Neural crest cell (in vitro differentiated cells): ENCODE measurements around a stretch of chr7.

- PRO-cap: no peak
Observed at GRCh38 chr7:158015599-158016281, 571.9 kb downstream of the PTPRN2 start.

- PRO-cap: no peak
Observed at GRCh38 chr7:158093334-158093669, 494.3 kb downstream of the PTPRN2 start.

GRCh38 chr7:158348533-158348732 lies 239.2 kb downstream of the PTPRN2 start:
- PRO-cap: no peak

DNA sequence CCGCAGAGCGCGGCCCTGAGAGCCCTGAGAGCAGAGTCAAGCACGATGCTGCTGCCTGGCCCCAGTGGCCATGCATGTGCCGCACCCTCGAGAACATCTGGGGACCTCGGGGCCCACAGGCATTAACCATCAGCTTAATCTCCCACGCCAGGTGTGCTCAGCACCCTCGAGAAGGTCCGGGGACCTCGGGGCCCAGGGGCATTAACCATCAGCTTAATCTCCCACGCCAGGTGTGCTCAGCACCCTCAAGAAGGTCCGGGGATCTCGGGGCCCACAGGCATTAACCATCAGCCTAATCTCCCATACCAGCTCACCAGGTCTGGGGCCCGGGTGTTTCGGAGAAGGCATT lies 163.0 kb downstream of the PTPRN2 start:
- PRO-cap: no peak

DNA sequence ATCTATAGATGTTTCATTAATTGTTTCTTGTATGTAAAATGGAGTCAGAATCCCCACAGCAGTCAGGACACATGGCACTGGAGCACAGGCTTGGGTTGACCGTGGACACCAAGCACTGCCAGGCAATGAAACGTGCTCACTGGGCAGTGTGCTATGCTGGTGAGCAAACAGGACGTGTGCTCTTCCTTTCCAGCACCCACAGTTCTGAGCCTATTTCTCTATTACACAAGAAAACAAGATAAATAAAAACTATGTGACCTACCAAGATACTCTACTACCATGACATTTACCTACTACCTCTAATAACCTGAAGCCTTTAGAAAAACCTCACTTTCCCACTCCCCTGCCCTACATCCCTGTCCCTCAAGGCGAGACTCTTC lies 44.2 kb upstream of the PTPRN2 start:
- PRO-cap: no peak

DNA sequence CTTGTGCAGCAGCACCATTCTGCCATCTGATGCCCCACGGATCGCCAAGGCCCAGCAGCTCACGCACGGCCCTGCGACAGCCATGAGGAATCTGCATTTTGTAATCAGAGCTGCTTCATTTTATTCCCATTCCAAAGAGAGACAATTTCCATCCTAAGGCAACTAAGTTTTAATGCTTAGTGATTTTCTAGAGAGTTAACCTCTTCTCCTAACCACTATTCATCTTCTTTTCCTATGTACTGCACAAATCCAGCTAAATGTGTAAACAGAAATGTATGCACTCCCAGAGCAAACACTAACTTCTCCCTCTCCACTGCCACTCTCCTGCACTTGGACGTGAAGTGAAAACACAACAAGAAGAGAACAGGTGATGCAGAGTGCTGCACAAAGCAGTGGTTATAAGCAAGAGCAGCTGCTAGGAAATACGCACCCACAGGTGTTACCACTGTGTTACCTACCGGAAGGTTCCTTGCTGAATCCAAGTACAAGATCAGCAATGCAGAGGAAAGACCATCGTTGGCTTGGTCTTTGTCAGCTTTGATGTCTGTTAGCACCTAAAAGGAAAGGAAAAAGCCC lies 54.5 kb upstream of the NCAPG2 start:
- PRO-cap: no peak

DNA sequence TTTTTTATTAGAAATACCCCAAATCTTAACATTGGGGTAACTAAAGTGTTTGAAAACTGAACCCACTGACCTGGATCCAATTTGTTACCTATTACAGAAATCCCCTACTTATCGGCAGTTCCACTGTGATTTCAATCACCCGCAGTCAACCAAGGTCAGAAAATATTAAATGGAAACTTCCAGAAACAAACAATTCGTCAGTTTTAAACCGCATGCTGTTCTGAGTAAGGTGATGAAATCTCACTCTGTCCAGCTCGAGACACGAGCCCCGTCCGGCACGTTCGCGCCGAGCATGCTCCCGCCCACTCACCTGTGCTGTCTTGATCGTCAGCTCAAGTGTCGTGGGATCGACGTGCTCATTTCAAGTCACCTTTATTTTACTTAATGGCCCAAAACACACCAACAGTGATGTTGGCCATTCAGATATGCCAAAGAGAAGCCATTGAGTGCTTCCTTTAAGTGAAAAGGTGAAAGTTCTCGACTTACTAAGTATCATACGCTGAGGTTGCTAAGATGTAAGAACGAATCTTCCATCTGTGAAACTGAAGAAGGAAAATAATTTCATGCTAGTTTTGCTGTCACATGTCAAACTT lies 21.2 kb downstream of the ESYT2 start:
- PRO-cap: no peak

GRCh38 chr7:158818180-158819319 lies 10.8 kb downstream of the ESYT2 start:
- PRO-cap: no peak

GRCh38 chr7:158876422-158876904 lies 20.1 kb downstream of the DYNC2I1 start:
- PRO-cap: no peak

DNA sequence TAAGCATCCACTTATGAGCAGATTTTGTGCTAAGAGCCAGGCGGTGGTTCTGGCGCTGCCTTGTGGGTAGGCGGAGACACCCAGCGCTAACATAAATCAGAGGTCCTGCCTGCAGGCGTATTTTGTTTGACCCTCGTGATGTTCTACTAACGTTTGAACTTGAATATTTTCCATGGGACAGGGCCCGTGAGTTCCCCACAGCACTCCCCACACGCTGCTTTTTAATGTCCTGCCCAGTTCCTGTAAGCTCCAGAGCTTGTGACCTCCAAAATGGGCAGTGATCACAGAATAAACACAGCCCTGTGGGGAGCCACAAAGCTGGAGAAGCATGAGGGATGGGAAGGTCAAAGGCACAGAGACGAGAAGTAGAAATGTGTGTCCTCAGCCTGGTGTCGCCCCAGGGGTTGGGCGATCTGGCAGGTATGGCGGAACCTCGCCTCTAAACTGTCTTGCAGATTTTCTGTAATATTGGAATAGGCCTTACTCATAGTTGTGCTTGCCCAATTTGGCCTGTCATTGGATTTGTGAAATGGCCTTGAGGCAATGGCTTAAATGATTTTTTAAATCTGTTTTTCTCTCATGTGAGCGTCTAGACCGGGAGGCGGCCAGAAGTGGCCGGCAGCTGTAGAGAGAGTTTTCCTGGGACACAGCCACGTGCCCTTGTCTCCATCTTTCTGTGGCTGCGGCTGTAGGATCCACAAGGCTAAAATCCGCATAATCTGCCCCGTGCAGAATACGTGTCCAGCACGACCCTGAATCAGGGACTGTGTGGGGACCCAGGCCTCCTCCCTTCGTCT lies 99.4 kb downstream of the DYNC2I1 start:
- PRO-cap: no peak

DNA sequence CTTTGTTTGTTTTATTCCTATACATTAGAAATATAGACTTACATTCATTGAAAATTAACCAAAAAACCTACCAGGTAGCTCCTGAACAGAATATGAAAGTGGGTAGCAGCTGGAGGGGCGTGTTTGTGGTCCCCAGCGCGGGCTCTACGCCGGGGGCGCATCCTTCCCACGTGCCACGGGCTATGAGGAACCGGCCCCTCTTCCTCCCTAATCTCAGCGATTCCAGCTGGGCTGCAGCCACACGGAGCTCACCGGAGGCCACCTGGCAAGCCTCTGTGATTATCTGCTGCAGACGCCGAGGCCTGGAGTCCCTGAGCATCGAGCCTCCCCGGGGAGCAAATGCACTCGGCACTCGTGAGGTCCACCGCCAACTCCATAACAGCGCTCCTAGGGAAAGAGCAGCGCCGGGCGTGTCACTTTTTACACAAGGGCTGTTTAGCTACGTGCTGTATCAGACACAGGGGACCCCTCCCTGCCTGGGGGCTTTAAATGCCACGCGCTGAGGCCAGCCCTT lies 101.1 kb downstream of the DYNC2I1 start:
- PRO-cap: no peak

DNA sequence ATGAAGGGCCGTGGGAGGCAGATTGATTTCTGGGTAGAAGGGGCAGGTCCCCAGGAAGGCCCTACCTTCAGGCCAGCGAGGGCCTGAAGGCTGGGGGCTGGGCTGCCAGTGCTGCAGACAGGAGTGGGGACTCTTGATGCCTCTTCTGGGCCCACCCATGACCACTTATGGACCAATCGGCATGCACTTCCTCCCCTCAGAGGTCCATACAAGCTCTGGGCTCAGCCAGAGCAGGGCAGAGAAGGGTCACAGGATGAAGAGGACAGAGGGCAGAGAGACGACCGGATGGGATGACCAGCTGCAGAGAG lies 120.1 kb downstream of the DYNC2I1 start:
- PRO-cap: unidirectional peak, plus-strand start at position 238 of the sequence

DNA sequence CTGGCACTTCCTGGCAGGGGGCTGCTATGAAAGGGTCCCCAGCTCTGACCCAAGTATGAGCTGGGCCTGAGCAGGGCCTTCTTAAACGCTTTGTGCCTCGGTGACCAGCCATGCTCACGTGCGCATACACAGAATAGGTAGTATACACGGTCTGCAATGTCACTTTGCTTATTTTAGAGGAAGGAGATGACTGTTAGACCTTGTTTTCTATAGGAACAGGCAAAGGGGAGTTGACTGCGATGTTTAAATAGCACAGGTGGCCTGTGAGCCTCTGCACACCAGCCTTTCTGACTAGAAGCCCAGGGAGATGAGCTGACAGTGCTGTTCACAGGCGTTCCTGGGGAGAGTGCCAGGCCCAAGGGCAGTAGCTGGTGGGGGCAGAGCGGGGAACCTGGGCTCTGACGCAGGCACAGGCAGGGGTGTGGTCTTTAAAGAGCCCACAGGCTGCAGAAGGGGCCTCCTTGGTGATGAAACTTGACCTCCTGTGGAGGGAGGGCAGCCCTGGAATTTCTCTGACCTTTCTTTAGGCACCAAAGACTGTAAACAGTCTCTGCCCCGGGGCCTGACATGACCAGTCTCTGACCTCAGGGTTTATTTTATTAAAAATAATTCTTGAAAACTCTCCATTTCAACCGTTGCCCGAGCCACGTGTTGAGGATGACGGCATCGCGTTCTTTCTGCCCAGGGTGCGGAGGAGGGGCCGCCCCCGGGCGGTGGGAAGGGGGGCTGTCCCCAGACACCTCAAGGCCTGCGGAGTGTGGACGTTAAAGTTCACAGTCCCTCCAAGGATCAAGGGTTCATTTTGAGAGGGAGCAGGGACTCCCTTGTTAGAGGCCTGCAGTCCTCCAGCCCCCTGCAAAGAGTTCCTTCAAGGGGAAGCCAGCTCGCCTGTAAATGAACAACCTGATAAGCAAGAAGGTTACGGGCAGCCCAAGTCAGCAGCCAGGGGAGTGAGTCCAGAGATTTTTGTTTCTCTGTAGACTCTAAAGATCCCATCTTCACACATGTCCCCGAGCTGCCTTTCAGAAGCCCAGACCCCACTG lies 129.2 kb downstream of the VIPR2 start:
- PRO-cap: no peak

- PRO-cap: no peak
Observed at GRCh38 chr7:159062462-159062939, 82.2 kb downstream of the VIPR2 start.

DNA sequence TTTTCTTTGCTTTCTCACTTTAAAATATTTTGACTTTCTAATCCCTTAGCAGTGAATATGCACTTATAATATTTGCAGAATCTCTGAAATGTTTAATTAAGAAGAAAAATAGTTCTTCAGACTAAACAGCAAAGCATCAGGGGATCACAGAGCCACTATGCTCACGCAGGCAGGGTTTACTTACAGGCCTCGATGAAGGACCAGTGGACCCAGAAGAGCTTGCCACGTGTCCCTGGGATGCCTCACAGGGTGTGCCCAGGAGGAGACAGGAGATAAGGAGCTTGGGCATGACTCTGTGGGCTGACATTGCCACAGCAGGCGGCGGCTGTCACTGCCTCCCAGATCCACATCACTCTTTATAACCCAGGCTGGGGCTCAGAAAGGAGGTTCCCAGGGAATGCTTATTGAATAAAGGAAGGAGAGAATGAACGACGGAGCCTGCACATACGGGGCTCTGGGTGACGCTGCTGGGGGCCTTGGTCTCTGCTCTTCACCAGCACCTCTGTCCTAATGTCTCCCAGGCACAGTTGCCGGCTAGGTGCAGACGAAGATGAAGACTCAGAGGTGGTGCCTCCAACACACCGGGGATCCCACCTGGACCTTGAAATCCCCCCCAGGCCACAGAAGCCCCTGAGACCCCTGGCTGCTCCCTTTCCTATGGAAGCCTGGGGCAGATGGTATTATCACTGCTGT lies 45.4 kb downstream of the VIPR2 start:
- PRO-cap: no peak

DNA sequence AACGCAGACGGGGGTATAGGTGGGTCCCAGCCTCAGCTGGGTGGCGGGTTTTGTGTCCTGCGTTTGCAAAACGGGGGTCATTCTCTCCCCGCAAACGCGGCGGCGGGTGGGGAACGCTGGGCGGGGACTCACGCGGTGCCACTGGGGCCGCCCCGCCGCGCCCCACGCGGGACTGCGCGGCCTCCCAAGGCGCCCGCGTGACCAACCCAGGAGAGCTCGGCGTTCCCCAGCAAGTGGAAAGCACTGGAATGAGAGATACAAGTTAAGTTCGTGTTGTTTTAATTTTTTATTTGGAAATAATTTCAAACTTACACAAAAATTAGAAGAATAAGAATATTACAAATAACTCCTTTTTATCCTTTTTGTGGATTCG lies 898 bp upstream of the VIPR2 start:
- PRO-cap: no peak